Camera-type eye (tissue), 1 donor: Measurements from ENCODE around the genes FAM172A, MCTP1 and RHOBTB3.

DNA sequence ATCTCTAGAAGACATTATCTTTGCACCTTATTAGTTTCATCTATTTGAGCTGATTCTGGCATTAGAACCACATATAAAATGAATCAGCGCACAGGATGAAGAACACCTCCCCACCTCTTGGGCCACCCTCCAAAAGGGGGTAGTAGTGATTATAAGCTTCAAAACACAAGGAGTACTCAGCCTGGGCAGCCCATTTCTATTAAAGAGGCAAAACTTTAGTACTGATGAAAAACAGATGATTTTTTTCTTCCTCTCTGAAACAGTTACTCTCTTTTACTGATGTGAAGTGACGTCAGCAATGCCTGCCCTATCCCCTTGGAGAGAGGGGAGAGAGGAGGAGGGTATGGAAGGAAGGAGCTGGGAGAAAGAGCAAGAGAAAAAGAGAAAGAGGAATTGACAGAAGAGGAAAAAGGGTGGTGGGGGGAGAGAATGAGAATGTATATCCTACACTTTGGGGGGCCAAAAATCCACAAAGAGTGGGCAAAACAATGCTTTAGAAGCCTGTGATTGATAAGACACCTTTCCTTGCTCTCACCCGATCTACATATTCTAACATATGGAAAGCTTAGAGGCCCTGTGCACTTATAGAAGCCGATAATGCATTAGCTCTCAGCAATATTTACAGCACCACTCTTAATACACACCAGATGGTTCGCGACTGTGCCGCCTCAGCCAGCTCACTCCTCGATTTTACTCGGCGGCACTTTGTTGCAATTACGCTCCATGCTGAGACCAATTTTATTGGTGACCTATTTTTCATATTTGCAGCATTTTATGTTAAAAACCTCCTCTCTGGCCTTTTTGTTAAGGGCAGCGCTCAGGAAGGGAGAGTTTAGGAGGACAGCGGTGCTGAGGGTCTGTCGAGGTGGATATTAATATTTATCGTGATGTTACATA is 18.6 kb downstream of the NR2F1 start:
- RAMPAGE, long total RNA = no peak

DNA sequence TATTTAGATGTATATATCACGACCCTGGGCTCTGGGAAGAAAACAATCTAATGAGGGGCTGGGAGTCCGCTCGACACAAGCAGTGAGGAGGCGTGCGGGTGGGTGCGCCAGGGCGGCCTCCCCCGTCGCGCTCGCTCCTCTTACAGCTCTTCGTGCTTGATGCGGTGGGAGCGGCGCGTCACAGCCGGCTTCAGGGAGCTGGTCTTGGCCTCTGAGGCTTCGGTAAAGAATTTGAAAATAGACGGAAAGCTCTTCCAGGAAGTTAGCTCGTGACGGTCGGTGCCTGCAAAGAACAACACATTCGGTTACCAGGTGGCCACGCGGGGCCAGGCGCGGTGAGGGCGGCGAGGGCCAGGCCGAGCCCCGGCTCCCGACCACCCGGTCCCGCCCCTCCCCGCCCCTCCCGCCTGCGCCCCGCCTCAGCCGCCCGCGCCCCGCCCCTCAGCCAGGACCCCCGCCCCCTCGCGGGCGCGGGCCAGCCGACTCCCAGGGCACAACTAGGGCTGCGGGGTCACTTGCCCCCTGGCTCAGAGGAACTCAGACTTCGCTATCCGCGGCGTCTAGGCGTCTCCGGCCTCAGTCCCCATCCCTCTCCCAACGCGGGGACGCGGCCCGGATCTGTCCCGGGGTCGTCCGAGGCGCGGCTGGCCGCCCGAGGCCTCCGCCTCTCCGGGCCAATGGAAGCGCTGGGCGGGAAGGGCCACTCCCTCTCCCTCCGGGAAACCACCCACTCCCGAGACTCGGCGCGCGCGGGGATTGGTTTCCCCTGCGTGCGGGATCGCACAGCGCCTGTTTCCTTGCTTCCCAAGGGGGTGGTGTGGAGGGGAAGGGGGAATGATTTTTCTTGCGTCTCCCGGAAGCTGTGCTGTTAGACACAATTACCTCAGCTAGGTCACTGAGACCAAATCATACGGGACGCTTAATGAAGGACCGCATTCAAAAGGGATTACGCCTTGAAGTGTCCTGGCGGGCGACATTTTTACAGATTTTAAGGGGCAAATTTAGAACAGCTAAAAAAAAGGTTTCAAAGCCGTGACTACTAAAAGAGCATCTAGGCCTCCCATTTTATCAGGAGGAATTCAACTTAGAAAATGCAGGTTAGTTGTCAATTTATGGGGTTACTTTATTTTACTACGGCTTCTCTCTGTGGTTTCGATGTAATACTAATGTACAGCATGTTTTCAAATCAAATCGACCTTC is 38.2 kb downstream of the NR2F1 start:
- RAMPAGE, long total RNA = no peak

DNA sequence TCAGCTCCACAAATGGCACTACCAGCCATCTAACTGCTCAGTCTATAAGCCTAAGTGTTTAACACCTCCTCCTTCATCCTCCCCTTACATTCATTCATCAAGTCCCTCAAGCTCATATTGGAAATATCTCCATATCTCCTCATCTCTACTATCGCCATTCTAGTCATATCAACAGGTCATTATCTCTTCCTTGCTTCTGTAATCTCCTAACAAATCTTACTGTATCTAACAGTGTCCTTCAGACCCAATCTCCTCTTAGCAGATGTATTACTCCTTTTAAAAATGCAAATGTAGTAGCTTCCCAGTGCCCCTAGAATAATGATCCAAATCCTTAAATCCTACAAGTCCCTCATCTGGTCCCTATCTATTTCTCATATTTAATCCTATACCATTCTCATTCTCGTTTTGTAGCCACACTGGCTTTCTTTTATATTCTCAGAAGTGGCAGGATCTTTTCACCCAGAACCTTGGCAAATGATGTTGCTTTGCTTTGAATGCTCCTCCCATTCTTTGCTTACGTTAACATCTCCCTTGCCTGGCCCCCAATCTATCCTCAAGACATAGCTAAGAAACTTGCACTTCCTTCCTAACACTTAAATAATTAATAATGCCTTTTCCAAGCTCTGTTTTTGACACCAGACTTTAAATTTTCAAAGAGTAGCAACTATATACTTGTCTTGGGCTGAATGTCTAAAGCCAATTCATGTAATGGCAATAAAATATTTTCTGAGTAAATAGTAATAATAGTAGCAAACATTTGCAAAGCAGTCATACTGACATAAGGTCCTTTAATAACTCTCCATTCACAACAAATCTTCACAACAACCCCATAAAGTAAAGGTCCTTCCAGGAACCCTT is 123.3 kb downstream of the FAM172A start:
- RAMPAGE, long total RNA = no peak

DNA sequence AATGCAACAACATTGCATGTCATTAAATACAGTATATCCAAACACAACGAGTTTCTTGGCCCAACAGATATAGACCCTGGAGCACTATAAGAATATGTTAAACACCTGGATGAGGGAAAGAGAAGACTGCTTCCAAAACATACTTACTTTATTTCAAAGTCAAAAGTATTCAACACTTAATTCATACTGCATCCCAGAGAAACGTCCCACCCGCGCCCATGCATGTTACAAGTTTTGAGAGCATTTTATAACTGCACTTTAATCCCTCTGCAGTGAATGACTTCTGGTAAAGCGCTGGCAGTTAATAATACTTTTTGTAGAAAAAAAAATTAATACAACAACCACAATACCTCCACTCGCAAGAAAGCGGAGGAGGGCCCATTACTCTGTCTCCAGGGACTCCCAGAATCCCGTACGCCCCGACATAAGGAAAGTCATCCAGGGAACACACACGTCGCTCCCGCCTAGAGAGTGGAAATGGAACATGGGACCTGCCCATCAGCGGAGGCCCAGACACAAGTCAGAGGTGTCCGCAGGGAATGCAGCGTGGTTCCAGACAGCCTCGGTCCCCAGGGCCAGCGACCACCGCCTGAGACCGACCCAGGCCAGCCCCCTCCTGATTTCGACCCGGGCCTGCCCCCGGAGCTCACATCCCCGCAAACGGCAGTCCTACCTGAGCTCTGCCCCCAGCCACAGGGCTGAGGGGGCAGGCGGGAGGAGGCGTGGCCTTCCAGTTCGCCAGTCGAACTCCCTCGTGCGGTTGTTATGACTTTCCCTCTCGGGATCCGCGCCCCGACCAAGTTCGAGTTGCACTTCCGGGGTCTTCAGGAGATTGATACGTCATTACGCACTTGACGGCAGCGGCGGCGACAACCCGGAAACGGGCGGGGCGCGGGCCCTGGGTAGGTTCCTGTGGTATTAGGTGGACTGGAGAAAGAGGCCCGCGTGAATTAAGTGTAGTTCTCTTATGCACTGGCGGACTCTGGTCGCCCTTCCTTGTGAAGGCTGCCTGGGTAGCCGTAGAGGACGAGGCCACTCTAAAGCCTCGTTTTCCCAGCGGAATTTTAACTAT is at the start of gene FAM172A:
FAM172A (minus strand) TSS at position 826 of the 1,072 bp plus-strand sequence.
- RAMPAGE, long total RNA = no peak

- RAMPAGE, long total RNA = no peak
These were observed 49.6 kb downstream of the KIAA0825 start for GRCh38 chr5:94568806-94569233.

DNA sequence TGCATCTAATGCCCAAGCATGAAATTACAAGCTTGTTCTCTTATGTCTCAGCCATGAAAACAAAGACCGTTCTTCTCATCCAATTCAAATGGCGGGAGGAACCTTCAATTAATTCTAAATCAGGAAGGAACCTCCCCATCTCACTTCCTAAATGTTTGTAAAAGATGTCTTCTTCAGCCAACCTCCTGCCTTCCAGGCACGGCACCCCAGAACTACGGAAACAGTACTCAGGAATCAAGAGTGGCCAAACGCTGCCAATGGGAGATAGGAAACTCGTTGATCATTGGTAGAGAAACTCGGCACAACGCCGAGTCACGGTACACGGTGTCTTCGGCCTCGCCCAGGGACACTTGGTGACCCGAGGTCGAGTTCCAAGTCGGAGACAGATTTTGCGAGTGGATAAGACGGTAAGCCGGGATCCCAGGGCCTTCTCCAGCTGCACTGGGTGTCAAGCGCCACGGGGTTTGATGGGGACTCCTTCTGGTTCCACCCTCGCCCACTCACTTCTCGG is 437 bp downstream of the KIAA0825 start:
- RAMPAGE, long total RNA = no peak

- RAMPAGE, long total RNA = no peak
These were observed 131.3 kb downstream of the MCTP1 start for GRCh38 chr5:95153688-95153887.

GRCh38 chr5:95283645-95284009 is 1.3 kb downstream of the MCTP1 start:
- RAMPAGE, long total RNA = no peak

DNA sequence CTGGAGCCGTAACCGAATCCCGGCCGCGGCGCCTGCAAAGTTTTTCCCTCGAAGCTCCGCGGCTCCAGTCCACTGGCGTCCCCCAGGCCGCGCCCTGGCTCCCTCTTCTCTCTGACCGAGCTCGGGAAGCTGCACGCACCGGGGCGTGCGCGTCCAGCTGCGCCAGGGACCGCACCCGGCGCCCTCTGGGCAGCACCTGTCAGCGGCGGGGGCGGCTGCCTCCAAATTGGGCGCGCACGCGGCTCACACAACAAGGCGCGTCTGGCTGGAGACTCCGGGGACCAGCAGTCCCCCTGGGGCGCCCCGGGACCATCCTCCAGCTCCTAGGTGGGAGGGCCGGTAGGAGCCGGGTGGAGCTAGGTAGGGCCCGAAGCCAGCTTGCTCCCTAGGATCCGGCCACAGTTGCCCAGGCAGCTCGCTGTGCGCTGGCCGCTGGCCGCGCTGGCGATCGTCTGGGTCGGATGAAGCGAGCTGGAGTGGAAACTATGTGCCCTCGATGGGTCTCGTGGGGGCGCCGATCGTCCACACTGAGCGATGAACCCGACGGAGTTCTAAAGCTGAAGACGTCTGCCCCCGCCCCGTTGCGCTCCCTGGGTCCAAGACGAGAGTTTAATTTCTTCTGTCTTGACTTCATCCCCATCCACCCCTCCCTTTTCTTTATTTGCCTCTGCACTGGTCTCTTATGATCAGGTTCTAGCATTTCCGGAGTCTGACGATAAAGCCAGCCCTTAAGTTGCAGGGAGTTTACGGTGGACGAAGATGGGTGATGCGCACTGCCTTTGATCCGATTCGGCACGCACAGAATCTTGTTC is at the start of gene MCTP1:
MCTP1 (minus strand) TSS at position 263 of the 812 bp plus-strand sequence.
- RAMPAGE, long total RNA = no peak

- RAMPAGE, long total RNA = no peak
These were observed 1.6 kb downstream of the FAM81B start for GRCh38 chr5:95392713-95393140.

GRCh38 chr5:95649718-95650171 is 3.2 kb downstream of the RFESD start:
- RAMPAGE, long total RNA = no peak

DNA sequence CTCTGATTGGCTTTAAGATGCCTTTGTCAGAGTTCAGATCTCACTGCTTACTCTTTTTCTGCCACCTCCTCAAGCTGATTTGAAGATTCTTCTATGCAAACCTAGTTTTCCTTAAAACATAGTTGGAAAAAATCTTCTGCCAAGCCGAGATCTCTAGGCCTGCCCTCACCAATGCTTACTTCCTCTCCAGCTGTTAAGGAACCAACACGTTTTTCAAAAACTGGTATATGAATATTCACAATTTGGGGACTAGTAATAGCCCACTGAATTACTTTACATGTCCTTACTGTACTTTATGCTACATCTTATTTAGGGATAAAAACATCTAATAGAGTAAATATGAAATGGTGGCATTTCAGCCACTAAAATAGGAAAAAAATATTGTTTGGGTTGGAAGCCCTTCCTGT is 4.0 kb upstream of the RHOBTB3 start:
- RAMPAGE, long total RNA = no peak

DNA sequence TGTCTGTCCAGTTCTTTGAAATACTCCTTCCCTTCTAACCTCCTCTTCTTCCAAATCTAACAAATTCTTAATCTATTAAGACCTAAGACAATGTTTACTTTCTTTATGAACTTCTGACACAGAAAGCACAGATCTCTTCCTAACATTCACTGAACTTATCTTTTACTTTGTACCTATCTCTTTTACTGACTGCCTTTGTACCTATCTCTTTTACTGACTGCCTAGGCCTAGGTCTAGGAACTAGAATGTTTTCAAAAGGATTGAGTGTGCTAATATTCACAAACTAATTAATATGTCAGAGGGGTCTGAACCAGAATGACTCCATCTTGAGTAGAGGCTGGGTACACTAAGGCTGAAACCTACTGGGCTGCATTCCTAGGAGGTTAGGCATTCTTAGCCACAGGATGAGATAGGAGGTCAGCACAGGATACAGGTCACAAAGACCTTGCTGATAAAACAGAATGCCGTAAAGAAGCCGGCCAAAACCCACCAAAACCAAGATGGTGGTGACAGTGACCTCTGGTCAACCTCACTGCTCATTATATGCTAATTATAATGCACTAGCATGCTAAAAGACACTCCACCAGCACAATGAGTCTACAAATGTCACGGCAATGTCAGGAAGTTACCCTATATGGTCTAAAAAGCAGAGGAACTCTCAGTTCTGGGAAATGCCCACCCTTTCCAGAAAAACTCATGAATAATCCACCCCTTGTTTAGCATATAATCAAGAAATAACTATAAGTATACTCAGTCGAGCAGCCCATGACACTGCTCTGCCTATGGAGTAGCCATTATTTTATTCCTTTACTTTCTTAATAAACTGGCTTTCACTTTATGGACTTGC is 2.5 kb upstream of the RHOBTB3 start:
- RAMPAGE, long total RNA = no peak

- RAMPAGE, long total RNA = no peak
These were observed at the start of gene RHOBTB3 for GRCh38 chr5:95730602-95731402. TSS of gene RHOBTB3 (plus strand) at chr5:95731336.

- RAMPAGE, long total RNA = no peak
These were observed 24.1 kb downstream of the RHOBTB3 start for GRCh38 chr5:95755185-95755710.

- RAMPAGE, long total RNA = no peak
These were observed 18.6 kb downstream of the GLRX start for GRCh38 chr5:95803925-95804339.

DNA sequence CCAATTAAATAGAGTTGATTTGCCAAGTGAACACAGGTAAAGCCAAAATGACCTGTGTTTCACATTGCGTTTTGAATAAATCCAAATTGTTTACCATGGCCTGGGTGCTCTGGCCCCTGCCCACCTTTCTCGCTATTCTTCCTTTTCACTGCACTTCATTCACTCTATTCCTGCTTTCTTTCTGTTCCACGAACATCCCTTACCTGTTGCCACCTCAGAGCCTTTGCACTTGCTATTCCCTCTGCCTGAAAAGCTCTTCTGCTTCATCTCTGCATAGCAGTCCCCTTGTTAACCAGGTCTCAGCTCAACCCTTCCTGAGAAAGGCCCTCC is 6.8 kb downstream of the GLRX start:
- RAMPAGE, long total RNA = no peak

DNA sequence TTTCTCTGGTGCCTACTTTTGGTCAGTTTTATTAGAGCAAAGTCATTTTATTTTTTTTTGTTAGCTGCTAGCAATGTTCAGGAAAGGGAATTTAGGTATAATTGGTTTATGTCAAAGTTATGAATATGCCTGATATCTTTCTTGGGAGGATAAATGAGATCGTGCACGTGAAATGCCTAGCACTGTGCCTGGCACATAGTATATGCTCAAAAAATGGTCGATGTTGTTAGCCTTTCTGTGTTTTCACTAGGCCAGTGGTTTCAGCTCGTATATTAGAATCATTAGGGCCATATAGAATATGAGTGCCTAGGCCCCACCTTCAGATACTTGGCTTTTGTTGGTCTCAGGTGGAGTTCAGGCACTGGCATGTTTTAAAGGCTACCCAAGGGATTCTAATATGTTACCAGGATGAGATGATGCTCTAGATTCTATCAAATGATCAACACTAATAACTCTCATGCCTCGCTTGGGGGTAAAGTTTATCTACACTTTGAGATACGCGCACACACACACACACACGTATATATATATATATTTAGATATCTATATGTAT is 56.8 kb downstream of the ELL2 start:
- RAMPAGE, long total RNA = no peak

DNA sequence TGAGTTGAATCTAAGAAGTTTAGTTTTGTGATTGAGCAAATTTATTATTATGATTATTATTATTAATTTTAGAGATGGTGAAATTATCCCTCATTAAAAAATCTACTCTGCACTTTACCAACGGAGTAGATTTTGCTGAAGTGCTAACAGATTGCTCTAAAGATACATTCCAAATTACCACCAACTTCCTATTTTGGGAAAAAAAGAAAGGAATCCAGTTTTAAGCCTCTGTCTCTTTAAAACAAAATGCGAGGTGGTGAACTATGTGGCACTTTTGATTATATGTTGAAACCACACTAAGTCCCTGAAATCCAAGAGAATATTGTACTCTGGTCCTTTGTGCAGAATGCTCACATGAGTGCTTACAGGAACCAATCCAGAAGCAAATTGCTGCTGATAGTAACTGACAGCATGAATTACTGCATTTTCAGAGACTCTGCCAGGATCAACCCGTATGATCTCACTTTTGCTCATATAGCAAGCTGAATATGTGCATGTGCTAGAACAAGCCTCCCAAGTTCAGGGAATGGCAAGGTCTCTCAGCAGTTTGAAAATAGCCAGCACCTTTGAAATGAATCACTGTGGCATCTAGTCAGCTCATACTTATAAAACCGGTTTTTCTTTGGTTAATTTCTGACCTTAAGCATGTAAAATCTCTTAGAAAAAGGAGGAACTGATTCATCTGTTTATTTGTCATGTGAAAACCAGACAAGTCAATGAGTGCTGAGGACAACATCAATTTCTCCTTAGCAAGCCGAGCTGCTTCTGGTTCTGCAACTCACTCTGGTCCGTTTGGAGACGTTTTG is 215.6 kb upstream of the ELL2 start:
- RAMPAGE, long total RNA = no peak

- RAMPAGE, long total RNA = no peak
These were observed 140.2 kb downstream of the PCSK1 start for GRCh38 chr5:96292600-96293467.